Bronchus fibroblast of lung (primary cell): ENCODE data around the gene NABP1.

DNA sequence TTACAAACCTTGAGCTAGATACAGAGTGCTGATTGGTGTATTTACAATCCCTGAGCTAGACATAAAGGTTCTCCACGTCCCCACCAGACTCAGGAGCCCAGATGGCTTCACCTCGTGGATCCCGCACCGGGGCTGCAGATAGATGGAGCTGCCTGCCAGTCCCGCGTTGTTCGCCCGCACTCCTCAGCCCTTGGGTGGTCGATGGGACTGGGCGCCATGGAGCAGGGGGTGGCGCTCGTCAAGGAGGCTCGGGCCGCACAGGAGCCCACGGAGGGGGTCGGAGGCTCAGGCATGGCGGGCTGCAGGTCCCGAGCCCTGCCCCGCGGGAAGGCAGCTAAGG, 111.9 kb downstream of the NAB1 start:
- RAMPAGE, long total RNA = no peak

DNA sequence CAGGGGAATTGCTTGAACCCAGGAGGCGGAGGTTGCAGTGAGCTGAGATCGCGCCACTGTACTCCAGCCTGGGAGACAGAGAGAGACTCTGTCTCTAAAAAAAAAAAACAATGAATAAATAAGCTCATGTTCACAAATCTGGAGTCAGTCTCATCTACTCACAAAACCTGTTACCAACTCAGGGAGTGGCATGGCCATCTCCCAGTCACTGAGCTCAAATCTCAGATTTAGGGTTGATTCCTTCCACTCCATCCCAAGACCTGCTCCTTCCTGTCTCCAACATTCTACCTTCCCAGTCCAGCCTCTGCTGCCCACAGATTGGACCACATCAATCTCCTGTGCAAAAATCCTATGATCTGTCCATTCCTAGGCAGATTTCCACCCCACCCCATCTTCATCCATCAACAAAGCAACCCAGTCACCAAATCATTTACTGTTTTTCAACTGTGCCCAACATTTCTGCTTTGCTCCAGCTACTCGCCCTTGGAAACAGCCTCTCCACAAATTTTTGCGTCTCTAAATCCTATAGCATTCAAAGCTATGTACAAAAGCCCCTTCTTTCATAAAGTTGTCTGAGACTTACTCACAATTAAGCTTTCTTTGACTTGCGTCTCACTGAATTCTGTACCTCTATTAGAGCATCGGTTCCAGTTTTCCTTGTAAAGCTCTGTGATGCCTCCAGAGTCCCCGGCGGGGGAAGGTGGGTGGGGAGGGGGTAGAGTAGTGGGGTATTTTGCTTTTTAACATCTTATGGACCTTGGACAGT, 1.5 kb downstream of the STAT1 start:
- RAMPAGE, long total RNA = no peak

- RAMPAGE, long total RNA = no peak
Observed at GRCh38 chr2:191172802-191173379, 22.1 kb upstream of the STAT4 start.

DNA sequence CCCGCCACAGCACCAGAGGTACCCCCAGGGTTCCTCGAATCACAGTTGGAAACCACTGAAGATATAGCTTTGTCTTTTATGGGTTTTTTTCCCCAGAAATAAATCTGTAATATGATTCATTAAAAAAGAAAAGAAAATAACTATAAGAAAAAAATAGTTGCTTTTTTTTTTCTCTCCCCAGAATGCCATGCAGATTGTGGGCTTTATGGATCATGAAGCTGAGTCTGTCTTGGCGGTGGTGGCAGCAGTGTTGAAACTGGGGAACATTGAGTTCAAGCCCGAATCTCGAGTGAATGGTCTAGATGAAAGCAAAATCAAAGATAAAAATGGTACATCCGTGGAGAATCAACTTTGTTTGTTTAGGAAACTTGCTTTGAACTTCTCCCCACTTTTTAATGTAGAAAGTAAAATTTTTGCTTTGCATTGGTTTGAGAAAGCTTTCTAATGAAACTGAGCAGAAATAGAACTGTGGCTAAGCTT, 118.4 kb downstream of the MYO1B start:
- RAMPAGE, long total RNA = no peak

- RAMPAGE, long total RNA = no peak
Observed at GRCh38 chr2:191438068-191438480, 192.9 kb downstream of the MYO1B start.

- RAMPAGE, long total RNA = no peak
Observed at GRCh38 chr2:191462381-191462798, 215.5 kb upstream of the NABP1 start.

DNA sequence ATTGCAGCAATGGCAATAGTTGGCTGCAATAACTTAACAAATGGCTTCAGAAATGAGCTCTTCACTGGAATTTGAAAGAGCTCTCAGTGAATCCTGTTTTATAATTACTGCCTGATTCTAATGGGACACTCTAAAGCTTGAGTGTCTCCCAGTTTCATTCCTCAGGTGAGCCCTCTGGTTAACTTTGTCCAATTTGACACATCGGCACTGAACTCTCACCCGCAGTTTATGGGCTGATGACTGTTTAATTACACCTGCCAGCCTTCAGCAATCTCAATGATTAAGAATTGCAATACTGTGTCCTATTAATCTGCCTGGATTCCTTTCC, 110.8 kb upstream of the NABP1 start:
- RAMPAGE, long total RNA = no peak

- RAMPAGE, long total RNA = no peak
Observed at GRCh38 chr2:191678071-191678359, at the start of gene NABP1. Gene NABP1 (plus strand): TSS chr2:191678136.

DNA sequence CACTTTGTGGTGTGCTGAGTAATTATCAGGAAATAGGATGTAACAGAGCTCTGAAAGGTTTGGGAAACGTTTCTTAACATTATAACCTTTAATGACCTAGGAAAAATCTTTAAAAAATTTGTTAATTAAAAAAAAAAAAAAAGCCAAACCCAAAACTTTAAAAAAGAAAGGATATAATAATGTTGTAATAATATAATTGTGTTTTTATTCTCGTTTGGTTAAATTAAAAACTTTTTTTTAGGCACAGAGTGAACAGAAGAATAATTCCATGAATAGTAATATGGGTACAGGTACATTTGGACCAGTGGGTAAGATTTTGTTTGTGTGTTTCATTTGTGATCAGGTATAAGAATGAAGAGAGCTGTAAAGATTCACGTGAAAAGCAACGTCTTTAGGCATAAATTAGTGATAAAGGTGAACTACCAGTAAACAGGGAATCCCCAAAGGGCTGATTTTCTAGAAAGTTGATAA, 6.1 kb downstream of the NABP1 start:
- RAMPAGE, long total RNA = no peak

GRCh38 chr2:191689591-191690100, 11.7 kb downstream of the NABP1 start:
- RAMPAGE, long total RNA = no peak

- RAMPAGE, long total RNA = no peak
Observed at GRCh38 chr2:191963512-191963711, 116.5 kb upstream of the CAVIN2 start.

GRCh38 chr2:193966574-193967115, 1690.4 kb upstream of the SLC39A10 start:
- RAMPAGE, long total RNA = no peak

DNA sequence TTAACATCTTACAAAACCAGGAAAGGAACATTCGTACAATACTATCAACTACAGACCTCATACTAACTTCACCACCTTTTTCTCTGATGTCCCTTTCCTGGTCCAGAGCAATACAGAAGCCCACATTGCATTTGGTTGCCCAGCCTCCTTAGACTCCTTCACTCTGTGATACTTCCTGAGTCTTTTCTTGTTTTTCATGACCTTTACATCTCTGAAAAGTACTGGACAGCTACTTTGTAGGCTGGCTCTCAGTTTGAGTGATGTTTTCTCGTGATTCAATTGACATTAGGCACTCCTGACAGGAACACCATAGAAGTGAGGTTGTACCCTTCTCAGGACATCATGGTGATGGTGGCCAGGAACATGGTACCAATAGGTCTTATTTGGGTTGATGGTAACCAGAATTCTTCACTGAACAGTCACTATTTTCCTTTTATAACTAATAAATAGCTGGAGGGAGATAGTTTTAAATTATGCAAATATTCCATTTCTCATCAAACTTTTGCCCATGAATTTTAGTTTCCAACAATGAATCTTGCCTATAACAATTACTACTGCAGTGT, 185.8 kb upstream of the SLC39A10 start:
- RAMPAGE, long total RNA = no peak

GRCh38 chr2:195656054-195656508, 945 bp upstream of the SLC39A10 start:
- RAMPAGE, long total RNA = no peak

DNA sequence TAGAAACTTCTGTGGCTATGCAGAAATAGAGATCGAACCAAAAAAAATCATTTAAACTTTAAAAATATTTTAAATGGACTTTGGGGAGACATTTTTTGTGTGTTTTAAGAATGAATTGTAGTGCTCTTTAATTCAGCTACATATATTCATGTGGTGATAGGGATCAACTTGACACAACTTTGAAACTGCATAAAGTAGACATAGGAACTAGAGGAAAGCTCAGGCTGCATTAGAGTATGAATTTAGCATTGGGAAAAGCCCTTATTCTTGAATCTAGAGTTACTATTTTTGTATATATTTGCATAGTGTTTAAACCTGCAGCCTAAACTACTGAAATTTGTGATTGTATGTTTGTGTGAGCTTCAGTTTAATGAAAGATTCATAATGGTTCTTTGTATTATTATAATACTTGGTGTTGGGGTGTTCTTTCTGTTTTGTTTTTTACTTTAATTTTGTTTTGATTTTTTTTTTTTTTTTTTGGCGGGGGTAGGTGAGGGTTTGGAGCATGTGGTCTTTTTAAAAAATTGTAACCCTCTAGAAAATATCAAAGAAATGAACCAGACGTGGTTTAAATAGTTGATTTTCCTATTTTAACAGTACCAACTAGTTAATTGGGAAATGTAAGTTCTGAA, 78.4 kb downstream of the SLC39A10 start:
- RAMPAGE, long total RNA = no peak

- RAMPAGE, long total RNA = no peak
Observed at GRCh38 chr2:196112955-196113346, 44.3 kb upstream of the DNAH7 start.

DNA sequence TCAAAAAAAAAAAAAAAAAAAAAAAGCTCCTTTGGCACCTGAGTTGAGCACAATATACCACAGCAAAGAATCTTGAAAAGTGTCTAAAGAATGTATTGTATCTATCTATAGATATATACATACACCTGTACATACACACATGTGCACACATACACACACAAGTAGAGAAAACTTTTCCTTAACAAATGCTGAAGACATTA, 35.7 kb downstream of the STK17B start:
- RAMPAGE, long total RNA = no peak

- RAMPAGE, long total RNA = no peak
Observed at GRCh38 chr2:196182374-196183060, 11.1 kb upstream of the STK17B start.

- RAMPAGE, long total RNA = no peak
Observed at GRCh38 chr2:196276081-196276347, 104.6 kb upstream of the STK17B start.

- RAMPAGE, long total RNA = no peak
Observed at GRCh38 chr2:196291910-196292815, 120.8 kb upstream of the STK17B start.